Metastatic Pancreatic Carcinoma in the Ovary (tissue), 1 donor: ENCODE data around the gene APOA4.

DNA sequence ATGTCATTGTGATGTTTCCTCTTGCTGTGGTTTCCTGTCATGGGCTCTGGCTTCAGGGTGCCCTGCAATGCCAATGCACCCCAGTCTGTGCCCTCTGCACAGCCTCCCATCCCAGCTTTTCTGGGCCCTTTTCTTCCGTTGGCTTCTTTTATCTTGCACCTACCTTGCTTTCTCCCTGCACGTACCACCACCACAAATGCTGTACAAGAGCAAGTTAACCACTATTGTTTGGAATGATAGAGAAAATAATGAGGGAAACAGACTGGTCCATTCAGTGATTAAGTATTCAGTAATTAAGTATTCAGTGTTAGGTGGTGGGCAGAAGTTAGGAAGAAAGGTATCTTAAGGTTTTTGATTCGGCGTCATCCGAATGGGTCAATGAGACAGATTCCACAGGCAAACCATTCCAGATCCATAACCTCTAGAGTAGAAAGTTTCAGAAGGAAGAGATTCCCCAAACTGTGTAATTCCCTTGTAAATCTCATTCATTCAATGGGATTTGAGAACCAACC lies 87.6 kb upstream of the NNMT start:
- PRO-cap = no peak

DNA sequence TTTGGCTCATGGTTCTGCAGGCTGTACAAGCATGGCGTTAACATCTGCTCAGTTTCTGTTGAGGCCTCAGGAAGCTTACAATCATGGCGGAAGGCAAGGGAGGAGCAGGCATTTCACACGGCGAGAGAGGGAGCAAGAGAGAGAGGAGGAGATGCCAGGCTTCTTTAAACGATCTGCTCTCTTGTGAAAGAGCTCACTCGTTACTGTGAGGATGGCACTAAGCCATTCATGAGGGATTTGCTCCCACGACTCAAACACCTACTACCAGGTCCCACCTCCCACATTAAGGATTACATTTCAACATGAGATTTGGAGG lies 18.1 kb upstream of the NNMT start:
- PRO-cap = no peak

GRCh38 chr11:114318290-114318753 lies 22.1 kb downstream of the NNMT start:
- PRO-cap = no peak

DNA sequence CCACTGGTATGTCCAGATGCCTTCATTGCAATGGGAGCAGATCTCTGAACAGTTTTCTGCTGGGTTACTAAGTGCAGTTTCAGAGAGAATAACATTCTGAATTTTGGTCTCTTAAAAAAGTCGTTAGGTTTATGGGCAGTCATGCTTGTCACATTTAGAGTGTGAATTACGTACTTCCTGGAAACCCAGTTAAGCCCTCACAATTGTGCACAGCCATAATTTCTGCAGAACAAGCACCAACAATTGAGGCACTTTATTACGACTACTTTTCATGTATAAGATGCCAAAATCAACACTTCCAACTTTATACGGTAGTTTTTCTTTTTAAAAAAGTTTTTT lies 247.4 kb downstream of the CADM1 start:
- PRO-cap = no peak

DNA sequence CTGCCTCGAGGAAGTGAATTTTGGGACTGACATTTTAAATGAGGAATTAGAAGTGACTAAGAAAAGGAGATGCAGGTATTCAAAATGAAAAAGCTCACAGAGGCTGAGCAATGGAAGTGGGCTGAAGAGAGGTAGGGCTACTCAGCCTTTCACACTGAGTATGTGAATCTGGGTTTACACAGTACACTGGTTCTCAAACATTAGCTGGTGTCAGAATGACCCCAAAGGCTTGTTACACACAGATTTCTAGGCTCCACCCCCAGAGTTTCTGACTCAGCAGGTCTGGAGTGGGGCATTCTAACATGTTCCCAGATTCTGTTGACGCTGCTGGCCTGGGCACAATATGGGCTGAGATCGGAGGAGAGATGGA lies 32.9 kb downstream of the CADM1 start:
- PRO-cap = no peak

- PRO-cap = no peak
Measured at GRCh38 chr11:115582001-115582527, 77.8 kb upstream of the CADM1 start.

- PRO-cap = bidirectional peak, plus-strand start at chr11:115720752, minus-strand start at chr11:115720669; unidirectional peak, minus-strand start at chr11:115720808
Measured at GRCh38 chr11:115720387-115721023, 216.3 kb upstream of the CADM1 start.

DNA sequence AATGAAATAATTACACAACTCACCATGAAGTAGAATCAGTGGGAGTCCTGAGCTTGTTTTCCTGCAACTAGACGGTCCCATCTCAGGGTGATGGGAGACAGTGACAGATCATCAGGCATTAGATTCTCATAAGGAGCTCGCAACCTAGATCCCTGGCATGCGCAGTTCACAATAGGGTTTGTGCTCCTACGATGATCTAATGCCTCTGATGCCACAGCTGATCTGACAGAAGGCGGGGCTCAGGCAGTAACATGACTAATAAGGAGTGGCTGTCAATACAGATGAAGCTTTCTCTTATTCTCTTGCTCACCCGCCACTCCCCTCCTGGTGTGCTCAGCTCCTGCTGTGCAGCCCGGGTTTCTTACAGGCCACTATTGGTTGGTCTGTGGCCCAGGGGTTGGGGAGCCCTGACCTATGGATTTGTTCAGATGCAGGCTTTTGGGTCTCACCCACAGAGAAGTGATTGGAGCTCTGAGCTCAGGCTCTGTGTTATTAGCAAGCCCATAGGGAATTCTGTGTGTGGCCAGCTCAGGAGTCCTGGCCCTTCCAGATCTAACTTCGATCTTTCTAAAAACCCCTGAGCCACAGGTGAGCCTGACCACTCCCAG lies 352.0 kb downstream of the BUD13 start:
- PRO-cap = no peak

- PRO-cap = no peak
Measured at GRCh38 chr11:116445374-116445933, 327.3 kb downstream of the BUD13 start.

DNA sequence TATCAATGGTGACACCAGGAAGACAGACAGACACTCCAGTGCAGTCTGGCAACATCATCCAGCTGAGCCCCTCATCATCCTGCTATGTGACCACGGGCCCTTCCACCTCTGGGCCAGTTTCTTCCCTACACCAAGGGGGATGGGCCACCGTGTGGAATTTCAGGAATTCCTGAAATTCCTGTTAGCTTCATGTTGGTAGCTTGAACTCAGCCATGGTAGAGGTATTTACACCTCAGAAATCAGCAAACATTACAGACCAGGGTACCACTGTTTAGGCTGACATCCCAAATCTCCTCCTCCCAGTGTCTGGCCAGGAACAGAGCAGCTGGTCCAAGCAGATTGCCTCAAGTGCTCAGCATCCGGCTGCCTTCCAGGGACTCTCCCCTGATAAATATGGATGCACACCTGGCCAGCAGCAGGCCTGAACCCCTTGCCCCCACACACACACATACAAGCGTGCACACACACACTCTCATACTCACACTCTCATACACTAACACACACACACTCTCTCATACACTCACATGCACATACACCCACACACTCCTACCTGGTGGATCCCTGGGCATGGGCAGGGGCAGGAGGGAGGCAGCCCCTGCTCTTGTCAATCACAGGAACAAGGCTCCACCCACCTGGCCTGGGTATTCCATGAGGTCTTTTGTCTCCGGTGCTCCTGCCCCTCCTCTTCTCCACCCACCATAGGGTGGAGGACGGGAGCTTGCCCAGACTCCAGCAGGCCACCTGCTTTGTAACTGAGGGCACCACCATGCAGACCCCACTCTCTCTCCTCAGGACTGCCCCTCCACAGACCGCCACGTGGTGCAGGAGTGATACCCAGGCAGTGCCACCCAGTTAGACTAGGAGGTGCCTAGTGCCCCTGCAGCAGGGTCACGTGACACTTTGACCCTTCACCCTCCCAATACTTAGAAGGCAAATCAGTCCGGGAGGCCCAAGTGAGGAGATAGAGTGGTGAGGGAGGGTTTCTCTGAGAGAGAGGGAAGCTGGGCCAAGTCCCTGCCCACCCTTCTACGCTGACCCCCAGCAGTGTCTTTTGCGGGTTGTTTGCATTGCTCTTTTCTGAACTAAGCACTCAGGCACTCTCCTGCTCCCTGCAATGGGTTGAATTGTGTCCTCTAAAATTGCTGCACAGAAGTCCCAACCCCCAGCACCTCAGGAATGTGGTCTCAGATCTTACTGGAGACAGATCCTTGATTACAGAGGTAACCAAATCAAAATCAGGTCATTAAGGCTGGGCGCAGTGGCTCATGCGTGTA lies 84.9 kb downstream of the BUD13 start:
- PRO-cap = no peak

DNA sequence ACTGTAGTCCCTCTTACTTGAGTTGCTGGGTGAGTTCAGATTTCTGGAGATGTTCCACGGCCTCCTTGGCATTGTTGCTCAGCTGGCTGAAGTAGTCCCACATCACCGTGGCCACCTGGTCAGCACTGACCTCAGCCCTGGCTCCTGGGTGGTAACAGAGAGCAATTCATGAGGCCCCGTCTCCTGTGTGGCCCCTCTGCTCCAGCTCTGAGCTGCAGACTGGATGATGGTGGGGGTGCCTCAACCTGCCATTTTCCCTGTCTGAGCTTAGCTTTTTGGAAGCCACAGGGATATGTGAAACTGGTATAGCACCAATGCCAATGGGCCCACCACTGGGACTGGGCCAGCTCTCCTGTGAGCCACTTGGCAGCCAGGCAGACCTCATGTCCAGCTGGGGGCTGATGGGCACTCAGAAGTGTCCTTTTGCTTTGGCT lies 445 bp downstream of the APOA4 start:
- PRO-cap = no peak

- PRO-cap = no peak
Measured at GRCh38 chr11:116823076-116823701, at the start of gene APOA4. TSS of gene APOA4 (minus strand) at chr11:116823304.

GRCh38 chr11:116828928-116829421 lies 732 bp upstream of the APOC3 start:
- PRO-cap = no peak

GRCh38 chr11:116833271-116833745 lies 3.6 kb downstream of the APOC3 start:
- PRO-cap = no peak

DNA sequence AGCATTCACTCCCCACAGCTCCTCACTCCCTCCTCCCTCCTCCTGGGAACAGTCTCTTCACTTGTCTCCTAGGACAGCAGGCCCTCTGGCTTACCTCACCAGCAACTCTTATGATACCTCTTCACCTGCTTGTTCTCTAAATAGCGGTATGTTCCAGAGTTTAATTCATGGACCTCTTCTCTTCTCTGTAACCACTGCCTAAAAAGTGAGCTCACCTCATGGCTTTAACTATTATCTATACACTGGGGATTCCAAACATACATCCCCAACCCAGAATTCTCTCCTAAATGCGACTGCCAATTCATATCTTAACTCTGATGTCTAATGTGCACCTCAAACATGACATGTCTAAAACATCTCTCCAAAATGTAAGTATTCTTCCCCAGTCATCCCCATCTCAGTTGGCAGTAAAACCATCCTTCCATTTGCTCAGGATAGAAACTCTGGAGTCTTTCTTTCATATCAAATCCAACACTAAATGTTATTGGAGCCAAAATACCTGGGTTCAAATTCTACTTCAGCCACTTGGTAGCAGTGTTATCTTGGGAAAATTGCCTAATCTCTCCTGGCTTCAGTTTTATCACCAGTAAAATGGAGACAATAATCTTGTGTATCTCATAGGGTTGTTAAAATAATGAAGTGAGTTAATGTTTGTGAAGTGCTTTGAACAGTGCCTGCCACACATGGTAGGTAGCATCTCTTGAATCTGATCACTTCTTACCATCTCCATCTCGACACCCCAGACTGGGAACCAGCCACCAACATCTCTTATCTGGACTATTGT lies 56.8 kb upstream of the APOA1 start:
- PRO-cap = no peak

- PRO-cap = no peak
Measured at GRCh38 chr11:116953514-116954213, 116.2 kb upstream of the APOA1 start.

DNA sequence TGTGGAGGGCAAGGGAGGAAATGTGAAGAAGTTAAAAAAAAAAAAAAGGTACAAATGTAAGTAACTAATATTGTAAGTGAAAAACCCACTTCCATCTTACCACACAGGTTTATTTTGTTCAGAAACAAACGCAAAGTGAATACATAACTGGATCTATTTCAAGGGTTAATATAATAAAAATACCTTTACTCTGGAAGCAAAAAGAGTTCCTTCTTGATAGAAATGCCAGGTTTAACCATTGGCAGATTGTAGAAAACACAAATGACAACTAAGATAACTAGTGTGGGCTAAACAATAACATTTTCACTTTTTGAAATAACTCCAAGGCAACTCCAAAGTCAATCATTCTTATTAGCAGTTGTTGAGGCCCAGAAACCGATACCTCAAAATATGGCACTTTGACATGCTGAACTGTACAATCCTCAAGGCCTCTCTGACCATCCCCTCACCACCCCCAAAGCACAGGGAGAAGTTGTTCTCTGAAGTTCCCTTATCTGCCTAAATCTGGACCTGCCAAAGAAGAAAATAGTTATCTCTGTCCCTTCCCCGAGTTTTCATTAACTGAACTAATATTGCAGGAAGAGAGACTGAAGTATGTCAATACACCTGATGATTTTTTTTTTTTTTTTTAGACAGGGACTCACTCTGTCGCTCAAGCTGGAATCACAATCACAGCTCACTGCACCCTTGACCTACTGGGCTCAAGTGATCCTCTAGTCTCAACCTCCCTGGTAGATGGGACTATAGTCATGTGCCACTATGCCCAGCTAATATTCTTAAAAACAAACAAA lies 75.2 kb downstream of the SIK3 start:
- PRO-cap = no peak

DNA sequence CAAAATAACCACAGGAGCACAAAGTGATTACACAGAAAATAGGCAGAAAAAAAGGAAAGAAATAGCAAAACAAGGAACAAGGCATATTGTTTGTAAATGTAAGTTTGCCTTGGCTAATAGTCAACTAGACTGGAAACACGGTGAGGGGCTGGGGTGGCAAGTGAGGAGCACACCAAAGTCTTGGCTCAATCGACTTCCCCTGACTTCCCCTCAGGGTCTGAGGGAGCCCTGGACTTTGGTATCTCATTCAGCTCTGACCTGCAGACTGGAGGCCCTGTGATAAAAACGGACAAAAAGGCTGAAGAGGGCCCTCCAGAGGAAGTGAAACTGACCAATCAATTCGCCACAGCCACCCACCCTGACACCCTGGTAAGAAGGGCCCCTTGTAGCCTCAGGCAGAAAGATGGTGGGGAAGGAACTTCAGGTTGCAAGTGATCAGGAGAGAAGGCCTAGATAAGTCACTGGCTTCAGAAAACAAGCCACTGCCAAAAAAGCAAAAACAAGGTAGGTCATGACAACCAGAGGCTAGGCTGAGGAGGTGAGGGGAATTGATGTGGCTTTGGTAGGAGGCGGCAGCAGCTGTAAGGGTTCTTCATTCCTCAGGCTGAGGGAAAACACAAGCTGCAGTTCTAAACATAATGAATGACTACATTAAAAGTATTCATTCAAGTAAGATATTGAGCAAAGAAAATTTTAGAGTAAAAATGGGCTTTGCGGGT lies 1.7 kb downstream of the SIK3 start:
- PRO-cap = no peak

GRCh38 chr11:117167690-117169022 lies 10.4 kb upstream of the SIDT2 start:
- PRO-cap = no peak

DNA sequence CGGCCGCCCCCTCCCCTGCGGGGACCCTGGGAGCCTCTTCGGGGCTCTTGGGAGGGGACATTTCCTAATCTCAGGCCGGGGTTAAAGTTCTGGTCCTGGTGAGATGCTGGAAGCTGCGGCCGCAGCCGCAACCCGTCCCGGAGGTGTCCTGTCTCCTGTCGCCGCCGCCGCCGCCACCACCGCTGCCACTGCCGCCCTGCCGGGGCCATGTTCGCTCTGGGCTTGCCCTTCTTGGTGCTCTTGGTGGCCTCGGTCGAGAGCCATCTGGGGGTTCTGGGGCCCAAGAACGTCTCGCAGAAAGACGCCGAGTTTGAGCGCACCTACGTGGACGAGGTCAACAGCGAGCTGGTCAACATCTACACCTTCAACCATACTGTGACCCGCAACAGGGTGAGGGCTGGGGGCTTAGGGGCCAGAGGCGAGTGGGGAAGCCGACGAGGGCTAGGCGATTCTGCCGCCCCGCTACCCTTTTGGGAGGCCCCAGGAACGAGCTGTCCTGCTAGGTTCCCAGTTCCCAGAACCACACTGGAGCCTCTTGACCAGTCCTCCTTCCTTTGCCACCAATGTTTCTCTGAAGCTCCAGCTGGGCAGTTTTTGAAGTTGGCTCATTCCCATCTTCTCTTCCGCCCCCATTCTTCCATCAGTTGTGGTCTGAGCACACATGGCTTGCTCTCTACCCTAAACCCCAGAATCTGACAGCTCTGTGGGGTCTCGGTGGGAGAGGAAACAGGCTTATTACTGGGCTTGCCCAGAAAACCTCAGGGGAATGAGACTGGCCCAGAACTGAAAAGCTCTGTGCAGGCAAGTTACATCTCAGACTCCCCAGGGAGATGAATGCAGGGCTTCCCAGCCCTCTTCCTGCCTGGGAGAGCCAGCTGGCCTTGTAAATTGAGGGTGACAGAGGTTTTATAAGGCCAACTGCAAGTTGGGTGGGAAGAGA lies 784 bp downstream of the SIDT2 start:
- PRO-cap = unidirectional peak, minus-strand start at position 527 of the sequence